ENCODE results near the genes IL5 and ZCCHC10.

DNA sequence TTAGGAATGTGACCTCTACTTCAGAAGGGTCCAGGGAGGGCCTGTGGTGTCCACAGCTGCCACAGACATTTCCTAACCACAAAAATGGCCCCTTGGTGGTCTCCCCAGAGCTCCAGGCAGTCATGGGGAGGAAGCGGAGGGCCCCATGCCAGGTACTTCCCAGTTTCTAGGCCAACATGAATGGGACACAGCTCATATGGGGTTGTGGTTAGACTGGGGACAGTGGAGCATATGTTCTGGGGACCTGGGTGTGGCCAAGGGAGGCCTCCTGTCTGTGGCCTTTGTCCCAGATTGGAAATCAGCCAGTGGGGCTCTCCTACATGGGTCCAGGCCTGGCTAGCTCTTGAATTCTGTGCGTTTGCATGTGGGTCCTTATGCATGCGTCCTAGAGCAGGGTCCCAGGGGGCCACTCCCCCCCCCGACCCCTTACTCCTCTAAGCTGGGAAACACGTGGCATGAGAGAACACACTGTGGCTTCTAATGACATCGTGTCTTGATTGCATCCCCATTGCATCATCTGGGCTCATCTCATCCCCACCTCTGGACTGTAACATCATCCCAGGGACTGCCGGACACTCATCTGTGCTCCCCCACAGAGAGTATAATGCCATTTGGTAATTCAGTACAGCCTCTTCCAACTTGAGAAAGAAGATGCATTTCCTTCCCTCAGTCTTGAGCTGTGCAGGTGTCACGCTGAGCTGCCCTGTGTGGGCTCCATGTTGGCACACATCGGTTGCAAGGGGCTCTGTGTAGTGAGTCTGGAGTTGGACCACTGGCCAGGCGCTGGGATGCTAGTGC, 31.2 kb downstream of the IRF1 start:
- PRO-cap: no peak

DNA sequence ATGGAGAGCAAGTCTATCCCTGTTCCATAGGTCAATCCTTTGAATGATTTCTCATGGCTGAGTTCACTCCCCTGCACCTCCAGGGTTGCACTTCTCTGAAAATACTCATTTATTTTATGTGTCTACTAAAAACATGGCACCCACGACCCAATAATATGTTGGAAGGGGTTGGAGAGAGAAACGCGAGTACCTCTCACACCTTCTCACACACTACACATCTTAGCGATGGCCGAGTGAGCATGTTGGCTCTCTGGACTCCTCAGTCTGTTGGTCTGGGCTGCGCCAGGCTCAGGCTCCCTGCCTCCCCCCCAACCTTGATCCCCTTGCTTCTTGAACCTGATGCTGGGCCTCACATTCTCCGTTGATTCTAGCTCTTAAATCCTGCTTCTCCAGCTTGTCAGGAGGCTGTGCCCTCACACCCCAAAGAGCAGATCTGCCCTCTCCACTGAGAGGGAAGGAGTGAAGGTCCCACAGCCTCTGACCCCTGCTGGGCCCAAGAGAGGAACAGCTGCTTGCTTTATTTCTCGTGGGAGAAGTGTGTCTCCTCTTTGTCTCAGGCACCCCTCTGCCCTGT, 28.0 kb downstream of the IRF1 start:
- PRO-cap: no peak

GRCh38 chr5:132543287-132543742, at the start of gene IL5:
IL5 (minus strand) TSS chr5:132543522.
- PRO-cap: no peak

DNA sequence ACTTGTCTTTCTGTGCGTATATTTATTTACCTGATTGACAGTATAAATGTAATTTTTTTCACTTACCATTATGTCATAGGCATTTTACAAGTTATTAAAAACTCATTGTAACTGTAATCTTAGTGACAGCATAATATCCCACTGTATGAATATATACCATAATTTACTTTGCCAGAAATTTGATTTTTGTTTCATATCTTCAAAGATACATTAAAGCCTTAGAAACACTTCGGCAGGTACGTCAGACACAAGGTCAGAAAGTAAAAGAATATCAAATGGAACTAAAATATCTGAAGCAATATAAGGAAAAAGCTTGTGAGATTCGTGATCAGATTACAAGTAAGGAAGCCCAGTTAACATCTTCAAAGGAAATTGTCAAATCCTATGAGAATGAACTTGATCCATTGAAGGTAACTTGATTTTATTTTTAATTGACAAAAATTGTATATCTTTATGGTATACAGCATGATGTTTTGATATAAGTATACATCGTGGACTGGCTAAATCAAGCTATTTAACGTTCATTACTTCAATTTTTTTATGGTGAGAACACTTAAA, 23.0 kb downstream of the RAD50 start:
- PRO-cap: no peak

DNA sequence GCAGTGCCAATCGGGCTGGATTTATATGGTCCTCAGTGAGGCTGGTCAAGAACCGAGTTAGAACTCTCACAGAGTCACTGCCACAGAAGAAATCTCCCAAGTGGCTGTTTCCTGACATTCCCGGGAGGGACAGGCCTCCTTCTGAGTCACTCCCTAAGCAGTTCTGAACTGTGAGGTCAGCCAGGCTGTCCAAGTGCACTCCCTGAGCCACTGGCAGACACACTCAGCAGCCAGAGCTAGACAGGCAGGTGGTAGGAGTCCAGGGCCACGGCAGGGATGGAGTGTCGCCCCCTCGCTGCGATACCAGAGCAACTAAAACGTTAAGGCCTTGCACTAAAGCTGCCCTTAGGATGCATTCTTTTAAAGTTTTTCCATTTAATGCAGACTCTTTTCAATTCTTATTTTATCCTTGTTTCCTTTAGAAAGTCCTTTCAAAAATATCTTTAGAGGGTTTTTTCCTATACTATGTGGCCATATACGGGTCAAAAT, 3.4 kb downstream of the IL4 start:
- PRO-cap: no peak

- PRO-cap: no peak
These were observed 2.6 kb downstream of the CCNI2 start for GRCh38 chr5:132749887-132750115.

DNA sequence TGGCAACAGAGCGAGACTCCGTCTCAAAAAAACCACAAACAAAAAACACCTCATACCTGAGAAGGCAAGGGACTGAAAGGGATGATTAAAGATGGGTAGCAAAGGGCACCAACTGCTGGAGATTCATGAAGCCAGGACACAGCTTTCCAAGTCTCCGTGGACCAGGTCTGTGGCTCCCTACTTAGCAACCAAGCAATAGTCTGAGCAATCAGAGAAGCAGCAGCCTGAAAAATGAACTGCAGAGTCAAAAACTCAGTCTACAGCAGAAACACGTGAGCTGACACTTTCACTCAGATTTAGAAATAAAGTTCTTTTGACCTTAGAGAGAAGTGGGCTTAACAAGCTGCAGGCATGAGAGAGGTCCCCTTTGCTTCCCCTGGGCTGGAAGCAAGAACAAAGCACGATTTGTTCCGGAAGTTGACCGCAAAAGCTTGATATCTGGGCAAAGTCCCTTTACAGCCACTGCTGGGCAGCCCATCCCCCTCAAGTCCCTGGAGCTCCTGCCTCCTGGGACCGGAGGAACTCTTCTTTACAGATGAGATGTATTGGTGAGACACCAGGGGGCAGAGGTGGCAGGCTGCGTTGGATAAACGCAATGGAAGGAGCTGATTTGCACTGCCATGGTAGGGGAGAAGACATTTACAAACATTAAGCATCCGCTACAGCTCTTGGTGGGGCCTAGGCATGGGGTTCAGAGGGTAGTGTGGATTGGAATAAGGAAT, 5.9 kb upstream of the SOWAHA start:
- PRO-cap: no peak

DNA sequence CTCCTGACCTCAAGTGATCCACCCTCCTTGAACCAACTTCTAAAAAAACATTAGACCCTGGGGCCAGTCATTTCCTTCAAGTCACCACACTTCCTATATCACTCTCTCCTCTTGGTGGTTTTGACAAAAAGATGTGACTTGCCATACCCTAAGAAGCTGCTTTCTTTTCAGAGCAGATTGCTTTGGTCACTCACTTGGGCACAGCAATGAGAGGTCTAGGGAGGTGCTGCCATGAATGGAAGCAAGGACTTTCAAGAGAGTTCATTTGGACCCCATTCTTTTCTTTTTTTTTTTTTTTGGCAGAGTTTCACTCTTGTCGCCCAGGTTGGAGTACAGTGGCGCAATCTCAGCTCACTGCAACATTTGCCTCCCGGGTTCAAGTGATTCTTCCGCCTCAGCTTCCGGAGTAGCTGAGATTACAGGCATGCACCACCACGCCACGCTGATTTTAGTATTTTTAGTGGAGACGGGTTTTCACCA, 11.1 kb upstream of the SHROOM1 start:
- PRO-cap: no peak

GRCh38 chr5:132876030-132876736, 2.7 kb downstream of the LEAP2 start:
- PRO-cap: no peak

- PRO-cap: no peak
These were observed 16.7 kb downstream of the LEAP2 start for GRCh38 chr5:132890248-132890567.

GRCh38 chr5:132895988-132897272, 23.0 kb downstream of the LEAP2 start:
- PRO-cap: no peak

DNA sequence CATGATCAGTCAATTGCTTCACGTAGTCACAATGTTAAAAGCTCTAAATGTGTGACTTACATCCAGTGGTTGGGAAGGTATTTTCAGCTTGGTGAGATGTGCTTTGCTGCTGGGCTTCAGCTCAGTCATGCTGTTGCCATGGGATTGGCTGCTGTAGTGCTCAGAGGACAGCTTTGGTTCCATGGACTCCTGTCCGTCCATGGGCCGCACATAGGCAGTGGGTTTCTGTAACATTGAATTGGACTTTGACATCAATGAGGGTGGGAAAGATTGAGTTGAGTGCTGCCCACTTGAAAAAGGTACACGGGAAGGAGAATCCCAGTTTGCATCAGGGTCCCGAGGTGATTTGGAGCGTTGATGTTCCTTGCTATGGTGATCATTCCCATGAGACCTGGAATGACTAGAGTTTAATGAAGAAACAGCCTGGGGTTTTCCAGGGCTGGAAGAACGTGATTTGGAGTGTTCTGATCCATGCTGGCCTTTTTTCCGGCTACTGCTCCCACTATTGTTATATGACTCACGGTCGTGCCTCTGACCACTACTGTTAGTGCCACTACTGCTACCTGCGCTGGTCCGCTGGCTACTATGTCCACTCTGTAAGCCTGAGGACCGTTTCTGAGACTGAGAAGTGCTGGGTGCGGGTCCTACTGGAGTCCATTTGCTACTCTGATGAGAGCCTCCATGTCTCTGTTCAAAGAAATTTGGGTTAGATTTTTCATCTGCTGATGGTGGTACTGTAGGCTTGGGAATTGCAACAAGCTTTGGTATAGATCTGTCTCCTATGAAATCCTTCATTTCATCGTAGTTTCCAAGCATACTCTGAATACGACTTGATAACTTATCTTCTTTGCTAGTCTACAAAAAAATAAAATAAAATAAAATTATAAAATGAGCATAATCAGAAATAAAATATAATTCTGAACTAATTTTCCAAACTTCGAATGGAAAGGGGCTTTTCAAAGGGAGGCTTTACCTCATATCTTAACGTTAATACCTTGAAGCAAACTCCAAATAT, 29.0 kb downstream of the AFF4 start:
- PRO-cap: no peak

GRCh38 chr5:132943113-132943872, 20.1 kb downstream of the AFF4 start:
- PRO-cap: no peak

DNA sequence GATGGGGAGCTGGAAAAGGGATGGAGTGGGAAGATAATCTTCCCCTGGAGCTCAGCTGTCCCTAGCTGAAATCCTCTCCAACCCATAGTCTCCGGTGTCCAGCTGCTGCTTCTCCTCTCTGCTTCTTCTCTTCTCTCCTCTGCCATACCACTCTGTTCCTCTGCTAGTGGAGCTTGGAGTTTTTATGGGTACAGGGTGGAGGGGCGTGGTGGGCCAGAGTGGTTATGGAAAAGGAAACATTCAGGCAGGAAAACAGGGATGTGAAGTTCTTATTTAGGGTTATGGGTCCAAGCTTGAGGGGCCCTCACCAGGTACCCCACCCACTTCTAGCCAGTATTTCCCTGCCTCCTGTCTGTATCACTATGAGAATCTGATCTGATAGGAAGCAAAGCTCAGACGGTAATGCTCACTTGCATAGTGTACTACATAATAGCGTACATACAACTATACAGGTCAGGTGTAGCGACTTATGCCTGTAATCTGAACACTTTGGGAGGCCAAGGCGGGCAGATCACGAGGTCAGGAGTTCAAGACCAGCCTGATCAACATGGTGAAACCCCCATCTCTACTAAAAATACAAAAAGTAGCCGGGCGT, 8.3 kb downstream of the AFF4 start:
- PRO-cap: no peak

DNA sequence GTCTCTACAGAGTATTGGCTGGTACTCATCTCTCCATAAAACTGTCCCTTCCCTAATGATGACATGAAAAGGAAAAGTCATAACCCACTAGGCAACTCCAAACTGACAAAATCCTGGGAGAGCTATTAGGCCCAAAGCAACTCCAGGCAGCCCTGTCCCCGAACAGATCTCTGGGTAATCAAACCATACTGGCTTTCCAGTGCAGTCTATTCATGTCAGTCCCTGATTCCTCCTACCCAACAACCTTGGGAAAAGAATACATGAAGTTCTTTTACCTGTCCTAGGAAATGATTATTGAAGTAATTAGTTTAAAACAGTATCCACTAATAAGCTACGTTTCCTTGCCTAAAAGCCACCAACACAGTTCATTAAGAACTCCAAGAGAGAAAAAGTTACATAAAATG, 4.7 kb downstream of the AFF4 start:
- PRO-cap: no peak

GRCh38 chr5:132960883-132961919, 2.2 kb downstream of the AFF4 start:
- PRO-cap: no peak

DNA sequence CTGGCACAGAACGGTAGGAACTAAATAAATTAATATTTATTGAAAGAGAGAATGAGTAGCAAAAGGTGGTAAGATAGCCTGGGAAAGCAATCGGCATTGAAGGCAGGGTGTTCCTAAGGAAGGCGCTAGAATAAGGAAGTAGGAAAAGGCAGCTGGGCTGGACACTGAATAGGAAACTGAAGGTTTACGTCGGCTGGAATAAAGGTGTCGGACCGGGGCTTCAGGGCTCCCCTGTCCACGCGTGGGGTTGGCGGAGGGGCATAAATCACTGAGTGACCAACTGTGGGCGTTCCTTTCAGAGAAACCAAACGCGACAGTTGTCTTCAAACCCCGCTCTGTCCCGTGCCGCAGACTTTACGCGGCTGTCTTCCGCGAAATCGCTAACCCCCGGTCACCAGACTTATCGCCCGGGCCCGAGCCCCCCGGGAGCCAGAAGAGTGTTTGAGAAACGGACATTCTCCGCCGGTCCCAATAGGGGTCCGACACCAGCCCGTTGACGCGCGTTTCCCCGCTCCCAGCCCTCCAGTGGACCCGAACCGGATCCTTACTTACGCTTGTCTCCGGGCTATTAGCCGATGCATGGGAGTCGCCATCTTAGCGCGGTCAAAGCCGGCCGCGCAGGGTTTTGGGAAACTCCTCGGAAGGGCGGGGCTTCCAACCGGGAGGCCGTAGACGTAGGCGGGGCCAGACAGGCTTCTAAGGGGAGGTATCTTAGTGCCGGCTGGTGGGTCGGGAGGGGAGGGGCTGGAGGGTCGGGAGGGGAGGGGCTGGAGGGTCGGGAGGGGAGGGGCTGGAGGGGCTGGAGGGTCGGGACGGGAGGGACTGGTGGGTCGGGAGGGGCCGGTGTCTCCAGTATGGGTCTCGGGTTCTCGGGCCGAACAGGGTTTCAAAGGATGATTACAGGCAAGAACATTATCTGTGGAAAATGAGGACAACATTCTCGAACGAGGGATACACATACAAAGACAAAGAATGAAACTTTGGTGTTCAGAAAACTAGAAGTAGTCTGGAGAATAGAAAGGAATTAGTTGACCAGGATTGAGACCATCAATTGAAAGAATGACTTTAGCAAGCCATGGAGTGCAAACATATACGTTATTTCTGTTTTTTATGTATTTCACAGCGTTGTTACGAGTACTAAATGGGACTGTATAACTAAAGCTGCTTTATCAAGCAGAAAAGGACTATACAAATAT, at the start of gene ZCCHC10:
TSS of gene ZCCHC10 (minus strand) at position 605 of the 1,196 bp plus-strand sequence.
- PRO-cap: unidirectional peak, plus-strand start at position 128 of the sequence; bidirectional peak, plus-strand start at position 816 of the sequence, minus-strand start at position 605 of the sequence

DNA sequence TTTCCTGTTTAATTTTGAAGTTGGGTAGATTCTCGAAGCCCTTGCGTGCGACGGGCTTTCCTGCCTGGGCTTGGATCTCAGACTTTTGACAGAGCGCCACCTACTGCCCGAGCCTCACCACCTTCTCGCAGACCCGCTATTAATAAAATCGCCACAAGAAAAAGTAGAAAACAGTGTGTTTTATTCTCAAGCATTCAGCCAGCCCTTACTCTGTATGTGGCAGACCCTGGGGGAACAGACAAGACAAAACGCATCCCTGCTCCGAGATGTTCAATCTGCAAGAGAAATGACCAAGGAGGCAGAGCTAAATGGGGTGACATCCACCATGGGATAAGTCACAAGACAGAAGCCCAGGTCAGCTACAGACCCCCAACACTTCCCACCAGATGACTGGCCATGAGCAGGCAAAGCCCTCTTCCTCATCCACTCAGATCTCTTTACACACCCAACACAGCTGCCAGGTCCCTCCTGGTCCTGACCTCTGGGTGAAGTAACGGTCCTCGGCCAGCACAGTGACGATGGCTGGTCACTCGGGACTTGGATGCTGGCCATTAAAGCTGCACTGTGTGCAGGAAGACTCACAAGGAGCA, 99.1 kb downstream of the C5orf15 start:
- PRO-cap: no peak

DNA sequence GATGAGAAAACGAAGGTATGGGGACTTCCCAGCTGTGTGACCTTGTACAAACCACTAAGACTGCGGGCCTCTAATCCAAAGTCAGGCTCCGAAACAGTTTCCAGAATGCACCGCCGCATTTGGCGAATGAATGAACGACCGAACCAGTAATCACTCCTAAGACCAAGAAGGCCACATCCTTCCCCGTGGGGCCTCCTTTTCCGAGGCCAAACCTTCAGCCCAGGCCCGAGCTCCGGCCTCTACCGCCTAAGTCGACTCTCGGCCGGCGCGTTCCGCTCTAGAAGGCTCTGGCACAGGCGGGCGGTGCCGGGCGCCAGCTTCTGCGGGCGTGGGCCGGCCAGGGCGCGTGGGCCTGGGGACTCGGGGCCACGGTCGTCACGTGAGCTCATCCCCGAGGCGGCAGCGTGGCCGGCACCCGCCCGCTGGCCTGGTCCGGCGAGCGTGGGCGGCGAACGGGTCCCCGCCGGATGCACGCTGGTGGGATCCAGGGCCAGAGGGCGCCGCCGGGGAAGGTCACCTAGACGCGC, 913 bp downstream of the VDAC1 start:
- PRO-cap: bidirectional peak, plus-strand start at position 493 of the sequence, minus-strand start at position 424 of the sequence

- PRO-cap: no peak
These were observed 14.9 kb downstream of the TCF7 start for GRCh38 chr5:134129207-134129938.